Left common carotid artery plus branches (tissue), 1 donor: Measurements from ENCODE around the gene NCMAP.

DNA sequence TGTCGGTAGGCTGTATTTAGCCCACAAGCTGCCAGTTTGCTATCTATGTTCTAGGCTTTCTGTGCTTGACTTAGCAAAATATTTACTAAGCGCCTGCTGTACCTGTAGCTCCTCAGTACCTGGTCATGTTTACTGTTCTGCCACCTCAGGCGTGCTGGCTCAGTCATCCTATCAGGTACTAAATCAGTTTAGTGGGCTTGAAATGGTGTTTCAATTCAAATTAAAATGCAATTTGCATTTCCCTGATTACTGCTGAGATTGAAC, 15.7 kb upstream of the ELOA start:
- PRO-cap: no peak

- PRO-cap: no peak
These were observed 12.5 kb upstream of the HMGCL start for GRCh38 chr1:23837775-23838152.

- PRO-cap: no peak
These were observed 13.1 kb upstream of the HMGCL start for GRCh38 chr1:23838153-23838925.

- PRO-cap: no peak
These were observed 23.0 kb upstream of the PNRC2 start for GRCh38 chr1:23936450-23937118.

DNA sequence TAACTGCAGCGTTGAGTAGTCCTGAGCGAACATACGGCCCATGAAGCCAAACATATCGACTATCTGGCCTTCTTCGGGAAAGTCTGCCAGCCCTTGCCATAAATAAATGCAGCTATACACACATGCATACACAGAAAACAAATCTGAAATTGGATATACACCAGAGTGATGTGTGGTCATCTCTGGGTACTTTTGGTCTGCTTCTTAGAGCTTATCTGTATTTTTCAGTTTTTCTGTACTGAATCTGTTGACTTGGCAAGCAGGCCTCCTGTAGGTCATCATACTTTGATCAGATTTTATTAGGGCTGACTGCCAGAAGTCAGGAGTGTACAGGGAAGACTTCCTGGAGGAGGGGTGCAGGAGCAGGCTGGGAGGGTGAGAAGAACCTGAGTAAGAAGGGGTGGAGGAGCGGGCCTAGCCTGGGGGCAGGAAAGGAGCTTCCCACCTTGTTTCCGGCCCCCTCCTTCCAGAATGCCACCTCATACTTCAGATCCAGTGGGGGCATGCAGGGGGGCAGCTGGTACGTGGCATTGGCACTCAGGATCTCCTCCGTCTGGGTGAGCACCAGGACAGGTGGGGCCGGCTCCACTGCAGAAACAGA, 18.3 kb upstream of the IL22RA1 start:
- PRO-cap: no peak

DNA sequence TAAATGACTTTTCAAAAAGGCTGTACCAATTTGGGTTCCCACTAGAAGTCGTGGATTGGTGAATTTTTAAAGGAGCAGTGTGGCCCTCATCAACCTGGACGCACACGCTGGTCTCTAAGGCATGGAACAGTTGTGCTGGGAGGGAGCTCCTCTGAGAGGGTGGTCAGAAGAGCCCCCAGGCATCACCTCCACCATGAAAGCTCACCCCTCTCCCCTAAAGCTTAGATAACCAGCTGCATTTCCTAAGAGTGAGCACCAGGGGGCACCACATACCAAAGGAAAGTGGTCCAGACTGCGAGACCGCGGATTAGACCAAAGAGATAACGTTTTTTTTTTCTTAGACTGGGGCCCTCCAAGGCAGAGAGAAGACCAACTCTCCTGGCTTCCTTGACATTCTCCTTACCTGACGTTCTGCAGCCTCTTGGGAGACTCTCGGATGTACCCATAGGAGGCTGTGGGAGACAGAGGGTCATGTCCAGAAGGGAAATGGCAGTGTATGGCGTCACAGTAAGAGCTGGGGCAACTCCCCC, 12.2 kb upstream of the IFNLR1 start:
- PRO-cap: no peak

DNA sequence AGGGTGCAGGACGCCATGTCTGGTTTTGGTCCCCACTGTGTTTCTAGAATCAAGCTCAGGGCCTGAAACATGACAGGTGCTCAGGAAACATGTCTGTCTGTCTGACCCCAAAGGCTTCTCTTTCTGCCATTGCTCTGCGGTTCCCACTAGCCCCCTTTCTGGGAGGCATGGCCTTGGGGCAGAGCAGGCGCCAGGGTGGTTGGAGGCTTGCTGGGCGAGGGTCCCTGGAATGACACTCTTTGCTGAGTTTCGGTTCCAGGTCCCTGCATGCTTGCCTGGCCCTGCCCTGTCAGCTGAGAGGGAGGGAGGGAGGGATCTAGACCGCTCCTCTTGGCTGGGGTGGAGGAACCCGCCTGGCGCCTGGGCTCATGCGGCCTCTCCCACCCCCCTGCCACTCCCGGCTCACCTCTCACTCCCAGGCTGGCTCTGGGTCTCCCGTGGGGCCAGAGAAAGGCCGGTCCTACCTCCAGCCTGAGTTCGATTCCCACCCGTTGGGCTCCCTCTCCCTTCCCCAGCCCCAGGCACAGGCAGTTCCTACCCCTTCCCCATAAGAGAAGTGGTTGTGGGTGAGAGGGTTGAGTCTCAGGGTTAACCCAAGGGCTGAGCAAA, 18.9 kb upstream of the IFNLR1 start:
- PRO-cap: no peak

- PRO-cap: bidirectional peak, plus-strand start at chr1:24502389, minus-strand start at chr1:24502397
These were observed 504 bp upstream of the RCAN3 start for GRCh38 chr1:24502019-24502644.

DNA sequence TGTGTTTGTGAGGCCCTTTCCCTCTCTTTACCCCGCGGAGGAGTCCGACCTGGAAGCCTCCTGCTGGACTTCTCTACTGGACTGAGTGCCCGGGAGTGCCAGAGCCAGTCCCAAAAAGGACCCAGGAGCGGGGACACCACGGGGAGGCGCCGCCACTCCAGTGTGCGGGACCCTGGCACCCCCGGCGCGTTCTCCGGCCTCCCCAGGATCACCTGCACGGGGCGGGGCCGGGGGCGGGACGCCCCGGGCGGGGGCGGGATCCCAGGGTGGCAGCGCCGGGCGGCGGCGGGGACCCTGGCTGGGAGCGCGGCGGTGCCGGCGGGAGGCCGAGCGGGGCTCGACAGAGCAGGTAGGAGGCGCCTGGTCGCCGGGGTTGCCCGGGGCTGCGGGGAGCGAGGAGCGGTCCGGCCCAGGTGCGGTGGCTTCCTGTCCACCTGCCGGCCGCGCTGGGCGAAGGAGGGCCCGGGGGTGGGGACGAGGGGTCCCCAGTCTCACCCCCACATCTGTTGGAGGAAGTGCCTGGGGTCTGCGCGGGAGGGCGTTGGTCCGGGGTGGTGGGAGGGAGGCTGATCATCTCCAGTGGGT, at the start of gene NCMAP:
Gene NCMAP, plus strand, starts transcription at position 267 of the 585 bp plus-strand sequence.
- PRO-cap: no peak

DNA sequence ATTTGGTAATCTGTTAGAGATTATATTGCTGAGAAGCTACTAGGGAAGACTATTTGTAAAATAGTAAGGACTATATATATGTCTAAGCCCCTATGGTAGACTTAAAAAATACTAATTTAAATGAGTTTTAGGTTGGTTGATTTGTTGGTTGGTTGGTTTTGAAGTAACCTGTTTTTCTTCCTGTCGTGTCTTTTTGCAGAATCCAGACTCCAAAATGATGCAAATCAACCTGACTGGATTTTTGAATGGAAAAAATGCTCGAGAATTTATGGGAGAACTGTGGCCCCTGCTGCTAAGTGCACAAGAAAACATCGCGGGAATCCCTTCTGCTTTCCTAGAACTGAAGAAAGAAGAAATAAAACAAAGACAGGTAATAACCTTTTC, 5.5 kb downstream of the SRRM1 start:
- PRO-cap: no peak

- PRO-cap: no peak
These were observed 40.7 kb downstream of the SRRM1 start for GRCh38 chr1:24683919-24684178.

DNA sequence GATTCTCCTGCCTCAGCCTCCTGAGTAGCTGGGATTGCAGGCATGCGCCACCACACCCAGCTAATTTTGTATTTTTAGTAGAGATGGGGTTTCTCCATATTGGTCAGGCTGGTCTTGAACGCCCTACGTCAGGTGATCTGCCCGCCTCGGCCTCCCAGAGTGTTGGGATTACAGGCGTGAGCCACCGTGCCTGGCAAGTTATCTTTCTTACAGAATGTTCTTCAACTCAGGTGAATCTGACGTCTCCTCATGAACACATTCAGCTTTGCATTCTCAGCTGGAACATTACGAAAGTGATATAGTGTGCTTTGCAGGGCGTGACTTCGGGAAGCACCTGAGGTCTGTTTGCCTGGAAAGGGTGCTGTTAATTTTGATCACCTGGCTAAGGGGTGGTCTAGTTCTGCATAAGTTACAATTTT, 16.4 kb upstream of the CLIC4 start:
- PRO-cap: no peak

- PRO-cap: no peak
These were observed 57.9 kb downstream of the CLIC4 start for GRCh38 chr1:24803023-24803656.

DNA sequence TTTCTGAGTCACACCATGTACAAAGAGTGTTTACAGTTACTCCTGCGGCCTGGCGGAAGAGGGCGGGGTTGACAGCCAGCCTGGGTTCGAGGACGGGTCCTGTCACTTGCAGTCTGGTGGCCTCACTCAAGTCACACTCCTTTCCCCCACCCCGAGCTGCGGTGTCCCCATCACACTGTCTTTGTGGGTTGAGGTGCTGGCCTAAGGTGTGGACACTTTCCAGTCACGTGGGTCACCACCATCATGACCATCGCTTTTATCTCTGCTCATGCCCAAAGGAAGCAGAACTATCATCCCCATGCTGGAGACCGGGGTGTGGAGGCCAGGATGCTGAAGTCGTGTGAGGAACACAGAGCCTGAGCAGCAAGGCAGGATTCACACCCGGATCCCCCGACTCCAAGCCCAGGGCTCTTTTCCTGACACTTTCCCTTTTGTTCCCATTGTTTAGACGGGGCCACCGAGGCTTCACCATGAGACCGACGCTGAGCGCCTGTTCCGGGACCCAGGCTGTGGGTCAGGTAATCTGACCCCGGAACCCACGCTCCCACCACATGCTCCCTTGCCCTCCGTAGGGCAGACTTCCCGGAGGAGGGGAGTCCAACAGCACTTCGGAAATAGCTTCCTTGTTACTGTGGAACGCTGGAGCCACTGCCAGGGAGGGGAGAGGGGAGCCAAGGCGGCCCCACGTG, 18.6 kb downstream of the RUNX3 start:
- PRO-cap: no peak

DNA sequence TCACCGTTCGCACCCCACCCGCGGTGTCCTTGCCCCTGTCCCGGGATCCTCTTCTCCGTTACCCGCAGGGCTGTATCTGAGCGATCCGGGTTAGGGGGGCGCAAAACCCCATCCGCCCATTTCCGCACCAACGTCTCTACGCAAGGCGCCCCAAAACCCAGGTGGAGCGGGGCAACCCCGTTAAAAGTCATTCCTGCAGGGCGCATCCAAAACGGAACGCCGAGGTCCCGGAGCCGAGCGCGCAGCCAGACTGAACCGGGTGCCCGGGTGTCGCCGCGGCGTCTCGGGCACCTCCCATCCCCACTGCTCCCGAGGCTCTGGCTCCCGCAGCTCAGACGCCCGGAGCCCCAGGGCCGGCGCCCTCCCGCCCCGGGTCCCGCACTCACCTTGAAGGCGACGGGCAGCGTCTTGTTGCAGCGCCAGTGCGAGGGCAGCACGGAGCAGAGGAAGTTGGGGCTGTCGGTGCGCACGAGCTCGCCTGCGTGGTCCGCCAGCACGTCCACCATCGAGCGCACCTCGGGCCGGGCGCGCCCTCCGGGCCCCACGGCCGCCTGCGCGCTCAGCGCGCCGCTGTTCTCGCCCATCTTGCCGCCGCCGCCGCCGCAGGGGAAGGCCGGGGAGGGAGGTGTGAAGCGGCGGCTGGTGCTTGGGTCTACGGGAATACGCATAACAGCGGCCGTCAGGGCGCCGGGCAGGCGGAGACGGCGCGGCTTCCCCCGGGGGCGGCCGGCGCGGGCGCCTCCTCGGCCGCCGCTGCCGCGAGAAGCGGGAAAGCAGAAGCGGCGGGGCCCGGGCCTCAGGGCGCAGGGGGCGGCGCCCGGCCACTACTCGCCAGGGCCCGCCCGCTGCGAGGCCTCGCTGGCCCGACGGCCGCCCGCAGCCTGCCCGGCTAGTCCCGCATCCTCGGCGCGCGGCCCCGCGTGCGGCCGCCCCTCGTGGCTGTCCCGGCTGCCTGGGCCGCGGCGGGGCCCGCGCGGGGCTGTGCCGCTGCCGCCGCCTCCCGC, 573 bp downstream of the RUNX3 start:
- PRO-cap: bidirectional peak, plus-strand start at position 209 of the sequence, minus-strand start at position 58 of the sequence; unidirectional peak, minus-strand start at position 752 of the sequence

GRCh38 chr1:24970530-24970828, 40.4 kb upstream of the RUNX3 start:
- PRO-cap: no peak

GRCh38 chr1:24981629-24981949, 51.5 kb upstream of the RUNX3 start:
- PRO-cap: no peak

DNA sequence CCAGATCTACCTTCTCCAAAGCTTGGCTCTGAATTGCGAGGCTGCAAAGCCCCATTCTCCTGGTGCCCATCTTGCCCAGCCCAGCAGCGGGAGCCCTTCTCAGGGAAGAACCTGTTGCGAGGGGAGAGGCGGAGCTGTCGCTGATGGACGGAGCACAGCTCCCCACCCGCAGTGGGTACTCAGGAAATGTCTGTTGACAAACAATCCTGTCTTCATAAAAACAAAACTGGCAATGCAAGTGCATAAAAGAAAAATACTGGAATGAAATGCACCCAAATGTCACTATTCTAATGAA, 99.3 kb upstream of the RUNX3 start:
- PRO-cap: no peak

- PRO-cap: no peak
These were observed 101.9 kb upstream of the RUNX3 start for GRCh38 chr1:25031629-25032664.

GRCh38 chr1:25095701-25096137, 136.6 kb downstream of the SYF2 start:
- PRO-cap: no peak